Measurements from ENCODE around the gene B3GLCT.

GRCh38 chr13:30142792-30143302 is 164.5 kb downstream of the KATNAL1 start:
- RRBS = no CpG with 5 or more reads among the region's 11 CpGs

DNA sequence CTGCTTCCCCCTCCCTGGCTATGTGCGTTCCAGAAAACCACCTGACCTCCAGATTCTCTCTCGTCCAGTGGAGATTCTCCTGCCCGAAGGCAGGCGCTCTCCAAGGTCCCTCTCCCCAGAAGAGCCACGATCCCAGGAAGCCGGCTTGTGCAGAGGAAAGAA is 153.2 kb downstream of the KATNAL1 start:
- RRBS = no CpG with 5 or more reads among the region's 6 CpGs

DNA sequence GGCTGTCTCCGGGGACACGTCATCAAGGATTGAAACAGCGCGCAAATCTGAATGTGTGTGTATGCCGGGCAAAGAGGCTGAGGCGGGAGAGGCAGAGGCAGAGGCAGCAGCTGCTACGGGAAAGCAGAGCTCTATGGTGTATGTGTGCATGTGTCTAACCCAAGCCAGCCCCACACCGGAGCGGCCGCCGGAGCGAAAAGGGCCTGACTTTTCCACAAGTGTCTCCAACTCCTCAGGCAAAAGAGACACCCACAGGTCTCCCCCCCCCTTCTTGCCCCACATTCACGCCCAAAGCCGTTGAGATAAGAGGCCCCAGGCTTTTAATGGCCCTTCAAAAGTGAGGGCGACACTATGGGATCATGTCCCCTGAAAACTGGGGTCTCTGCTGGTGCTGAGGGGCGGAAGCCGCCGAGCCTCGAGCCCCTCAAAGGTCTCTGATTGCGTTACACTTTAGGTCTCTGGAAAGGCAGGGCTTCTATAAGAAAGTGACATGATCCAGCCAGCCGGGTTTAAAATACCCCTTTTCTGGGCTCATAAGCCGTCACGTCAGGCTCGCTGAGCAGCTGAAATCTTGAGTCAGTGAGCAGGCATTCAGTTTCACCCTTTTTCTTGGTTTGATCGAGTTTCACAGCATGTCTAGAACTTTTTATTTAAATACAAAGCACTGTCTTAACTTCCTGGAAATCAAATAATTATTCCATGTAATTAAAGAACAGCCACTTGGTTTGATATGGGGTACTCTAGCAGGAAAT is 478 bp upstream of the HMGB1 start:
- RRBS = no CpG with 5 or more reads among the region's 25 CpGs

DNA sequence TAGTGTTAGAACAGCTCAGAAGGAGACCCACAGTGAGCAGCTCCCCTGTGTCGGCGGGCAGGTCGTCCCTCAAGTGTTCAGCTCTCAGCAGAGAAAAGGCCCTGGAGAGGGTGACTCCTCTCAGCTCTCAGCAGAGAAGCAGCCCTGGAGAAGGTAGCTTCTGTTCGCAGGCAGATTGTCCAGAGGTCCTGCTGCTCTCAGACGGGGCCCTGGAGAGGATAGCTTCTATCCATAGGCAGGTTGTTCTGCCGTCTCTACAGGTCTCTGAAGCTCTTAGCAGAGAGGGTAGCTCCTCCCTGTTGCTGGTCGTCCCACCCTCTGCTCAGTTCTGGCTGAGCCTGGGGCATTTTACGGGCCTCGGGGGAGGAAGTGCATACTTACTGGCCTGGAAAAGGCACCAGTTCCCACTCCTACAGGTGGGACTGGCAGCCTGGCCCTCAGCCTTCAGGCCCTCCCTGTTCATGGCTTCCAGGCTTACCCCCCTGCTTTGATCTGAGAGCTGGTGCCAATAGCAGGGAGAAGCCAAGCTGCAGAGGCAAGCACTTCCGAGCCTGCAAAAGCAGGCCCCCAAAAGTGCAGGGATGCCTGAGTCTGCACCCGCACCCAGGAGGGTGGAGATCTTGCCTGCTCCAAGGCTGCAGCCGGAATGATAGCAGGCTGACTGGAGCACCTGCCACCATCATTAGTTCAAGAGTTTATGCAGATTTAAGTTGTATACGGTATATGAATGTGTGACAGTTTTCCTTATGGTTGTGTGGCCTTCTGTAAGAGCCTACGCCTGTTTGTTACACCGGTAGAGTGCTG is 42.3 kb downstream of the USPL1 start:
- RRBS = no CpG with 5 or more reads among the region's 15 CpGs

DNA sequence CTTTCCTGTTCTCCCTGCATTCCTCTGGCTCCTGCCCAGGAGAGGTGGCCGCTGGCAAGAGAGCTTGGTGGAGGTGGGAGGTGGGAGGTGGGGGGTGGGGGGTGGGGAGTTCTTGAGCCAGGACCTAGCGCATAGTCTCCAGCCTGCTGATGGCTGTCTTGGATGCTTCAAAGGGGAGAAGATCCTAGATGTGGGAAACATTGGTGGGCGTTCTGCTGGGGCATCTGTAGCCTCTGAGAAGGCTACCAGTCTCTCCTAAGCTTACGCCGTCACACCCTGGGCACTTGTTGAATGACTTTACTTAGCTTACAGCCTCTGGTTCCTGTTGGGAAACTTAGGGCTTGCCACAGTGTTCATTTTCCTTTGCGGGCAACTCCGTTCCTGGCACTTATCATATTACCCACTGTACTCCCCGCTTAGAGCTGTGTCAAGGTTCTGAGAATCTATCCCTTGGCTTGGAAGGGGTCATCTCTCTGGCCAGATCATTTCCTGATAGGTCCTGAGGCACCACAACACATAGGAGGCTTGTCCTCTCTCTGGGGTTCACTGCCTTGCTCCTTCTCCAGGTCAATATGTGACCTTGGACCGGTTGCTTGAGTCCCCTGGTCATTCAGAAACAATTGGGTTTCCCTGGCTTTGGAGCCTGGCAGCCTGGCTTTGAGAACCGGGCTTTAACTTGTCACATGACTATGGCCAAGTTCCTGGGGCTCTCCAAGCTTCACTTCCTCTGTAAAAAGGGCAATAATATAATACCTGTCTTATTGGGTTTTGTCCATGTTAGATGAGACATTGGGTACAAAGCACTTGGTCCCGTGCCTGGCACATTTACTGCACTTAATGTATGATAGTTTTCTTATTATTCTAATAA is 20.6 kb upstream of the ALOX5AP start:
- RRBS = 70% methylated on average over 2 of the region's 11 CpGs

GRCh38 chr13:30832135-30833438 is 73.5 kb upstream of the MEDAG start:
- RRBS = 35% methylated on average over 3 of the region's 25 CpGs

DNA sequence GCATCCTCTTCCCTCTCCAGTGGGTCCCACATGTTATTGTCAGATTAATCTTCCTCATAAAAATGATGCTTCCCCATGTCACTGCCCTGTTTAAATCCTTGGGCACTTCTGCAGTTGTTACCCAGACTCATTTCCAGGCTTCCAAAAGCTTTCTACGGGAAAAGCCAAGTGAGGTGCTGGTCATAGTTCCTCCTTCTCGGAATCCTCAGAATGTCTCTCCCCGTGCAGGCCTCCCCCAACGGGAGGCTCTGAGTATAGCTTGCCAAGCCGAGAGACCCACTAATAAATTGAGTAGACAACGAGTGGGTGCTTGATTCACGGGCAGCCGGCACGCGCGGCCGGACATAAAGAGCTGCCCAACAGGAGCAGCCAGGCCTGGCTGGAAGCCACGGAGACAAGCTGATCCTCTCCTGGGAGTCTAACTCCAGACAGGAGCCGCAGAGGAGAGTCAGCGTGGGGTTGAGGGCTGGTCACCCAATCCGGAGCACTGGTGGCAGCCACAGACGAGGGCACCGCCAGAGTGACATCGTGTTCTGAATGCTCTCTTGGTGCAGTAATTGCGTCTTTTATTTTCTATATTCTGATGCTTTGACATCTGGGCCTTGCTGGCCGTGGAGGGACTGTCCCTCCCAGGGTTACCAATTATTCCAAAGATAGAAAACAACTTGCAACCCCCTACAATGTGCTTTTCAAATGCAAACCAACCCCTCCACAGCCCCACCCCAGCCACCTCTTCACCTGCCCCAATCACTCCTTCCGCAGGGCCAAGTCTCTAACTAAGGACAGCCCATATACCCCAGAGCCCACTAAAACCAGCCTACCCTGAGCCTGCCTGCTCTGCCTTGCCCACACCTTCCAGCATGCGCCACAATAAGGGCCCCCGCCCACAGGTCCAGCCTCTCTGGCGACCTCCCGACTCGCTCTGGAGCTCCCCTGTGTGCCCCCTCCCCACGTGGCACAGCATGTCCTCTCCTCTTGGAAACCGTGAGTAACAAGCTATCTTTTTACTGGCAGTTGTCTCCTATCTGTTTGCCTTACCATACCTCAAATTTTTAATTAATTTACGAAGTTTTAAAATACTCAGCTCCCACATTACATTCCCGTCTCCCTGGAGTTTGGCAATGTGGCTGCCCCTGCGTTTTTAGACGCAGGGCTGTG is 43.1 kb upstream of the MEDAG start:
- RRBS = no CpG with 5 or more reads among the region's 33 CpGs

DNA sequence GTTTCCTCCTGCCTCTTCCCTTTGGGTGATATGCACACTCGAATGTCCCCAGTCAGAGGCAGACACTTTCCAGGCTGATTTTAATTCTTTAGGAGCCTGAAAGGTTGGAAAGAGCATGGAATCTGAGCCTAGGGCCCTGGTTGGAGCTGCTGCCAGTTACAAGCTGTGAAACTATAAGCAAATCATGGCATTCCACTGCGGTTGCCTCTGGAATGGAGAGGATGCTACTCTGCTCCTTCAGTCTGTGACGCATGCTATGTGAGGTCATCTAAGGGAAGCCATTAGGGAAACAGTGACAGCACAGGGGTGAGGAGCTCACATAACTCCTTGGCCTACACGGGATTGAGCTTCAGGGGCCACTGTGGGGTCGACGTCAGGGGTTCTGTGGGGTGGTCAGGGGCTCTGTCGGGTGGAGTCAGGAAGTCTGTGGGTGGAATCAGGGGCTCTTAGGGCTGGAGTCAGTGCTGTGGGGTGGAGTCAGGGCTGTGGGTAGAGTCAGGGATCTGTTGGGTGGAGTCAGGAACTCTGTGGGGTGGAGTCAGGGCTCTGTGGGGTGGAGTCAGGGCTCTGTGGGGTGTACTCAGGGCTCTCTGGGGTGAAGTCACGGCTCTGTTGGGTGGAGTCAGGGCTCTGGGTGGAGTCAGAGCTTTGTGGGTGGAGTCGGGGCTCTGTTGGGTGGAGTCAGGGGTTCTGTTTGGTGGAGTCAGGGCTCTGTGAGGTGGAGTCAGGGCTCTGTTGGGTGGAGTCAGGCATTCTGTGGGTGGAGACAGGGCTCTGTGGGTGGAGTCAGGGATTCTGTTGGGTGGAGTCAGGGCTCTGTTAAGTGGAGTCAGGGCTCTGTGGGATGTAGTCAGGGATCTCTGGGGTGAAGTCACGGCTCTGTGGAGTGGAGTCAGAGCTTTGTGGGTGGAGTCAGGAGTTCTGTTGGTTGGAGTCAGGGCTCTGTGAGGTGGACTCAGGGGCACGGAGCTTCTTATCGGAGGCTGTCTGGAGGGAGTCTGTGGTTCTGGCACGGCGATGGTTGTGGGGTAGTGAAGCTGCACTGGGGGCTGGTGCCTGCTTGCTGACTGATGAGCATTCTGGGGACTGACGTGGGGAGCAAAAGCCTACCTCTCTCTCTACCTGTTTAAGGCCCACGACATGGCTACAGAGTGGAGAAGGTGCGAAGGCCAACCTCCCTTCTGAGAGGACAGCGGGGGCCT is 35.7 kb upstream of the MEDAG start:
- RRBS = no CpG with 5 or more reads among the region's 18 CpGs

- RRBS = 2% methylated on average over 8 of the region's 84 CpGs
Observed at GRCh38 chr13:31199489-31200284, at the start of gene B3GLCT. Gene B3GLCT (plus strand): TSS chr13:31199975.

- RRBS = no CpG with 5 or more reads among the region's 6 CpGs
Observed at GRCh38 chr13:31286590-31287471, 87.1 kb downstream of the B3GLCT start.

DNA sequence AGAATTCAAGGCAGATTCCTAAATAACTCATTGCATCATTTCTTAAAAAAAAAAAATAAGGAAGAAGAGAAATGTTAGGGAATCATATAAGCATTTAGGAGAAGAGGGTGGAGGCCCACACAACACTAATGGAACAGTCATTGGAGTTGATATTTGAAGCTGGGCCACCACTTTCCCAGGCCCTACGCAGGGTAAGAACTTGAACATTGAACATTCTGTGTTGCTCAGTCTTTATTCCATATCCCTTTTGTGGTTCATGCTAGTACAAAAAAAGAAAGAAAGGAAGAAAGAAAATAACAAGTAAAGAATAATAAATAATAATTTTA is 127.6 kb downstream of the FRY start:
- RRBS = no CpG with 5 or more reads among the region's 1 CpG

DNA sequence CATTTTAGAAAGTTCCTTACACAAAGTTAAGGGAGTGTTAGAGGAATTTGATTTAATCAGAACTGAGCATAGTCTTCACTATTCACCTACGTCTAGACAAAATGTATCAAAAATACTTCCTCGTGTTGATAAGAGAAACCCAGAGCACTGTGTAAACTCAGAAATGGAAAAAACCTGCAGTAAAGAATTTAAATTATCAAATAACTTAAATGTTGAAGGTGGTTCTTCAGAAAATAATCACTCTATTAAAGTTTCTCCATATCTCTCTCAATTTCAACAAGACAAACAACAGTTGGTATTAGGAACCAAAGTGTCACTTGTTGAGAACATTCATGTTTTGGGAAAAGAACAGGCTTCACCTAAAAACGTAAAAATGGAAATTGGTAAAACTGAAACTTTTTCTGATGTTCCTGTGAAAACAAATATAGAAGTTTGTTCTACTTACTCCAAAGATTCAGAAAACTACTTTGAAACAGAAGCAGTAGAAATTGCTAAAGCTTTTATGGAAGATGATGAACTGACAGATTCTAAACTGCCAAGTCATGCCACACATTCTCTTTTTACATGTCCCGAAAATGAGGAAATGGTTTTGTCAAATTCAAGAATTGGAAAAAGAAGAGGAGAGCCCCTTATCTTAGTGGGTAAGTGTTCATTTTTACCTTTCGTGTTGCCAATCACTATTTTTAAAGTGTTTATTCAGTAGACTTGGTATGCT is 25.4 kb downstream of the BRCA2 start:
- RRBS = no CpG with 5 or more reads among the region's 5 CpGs

DNA sequence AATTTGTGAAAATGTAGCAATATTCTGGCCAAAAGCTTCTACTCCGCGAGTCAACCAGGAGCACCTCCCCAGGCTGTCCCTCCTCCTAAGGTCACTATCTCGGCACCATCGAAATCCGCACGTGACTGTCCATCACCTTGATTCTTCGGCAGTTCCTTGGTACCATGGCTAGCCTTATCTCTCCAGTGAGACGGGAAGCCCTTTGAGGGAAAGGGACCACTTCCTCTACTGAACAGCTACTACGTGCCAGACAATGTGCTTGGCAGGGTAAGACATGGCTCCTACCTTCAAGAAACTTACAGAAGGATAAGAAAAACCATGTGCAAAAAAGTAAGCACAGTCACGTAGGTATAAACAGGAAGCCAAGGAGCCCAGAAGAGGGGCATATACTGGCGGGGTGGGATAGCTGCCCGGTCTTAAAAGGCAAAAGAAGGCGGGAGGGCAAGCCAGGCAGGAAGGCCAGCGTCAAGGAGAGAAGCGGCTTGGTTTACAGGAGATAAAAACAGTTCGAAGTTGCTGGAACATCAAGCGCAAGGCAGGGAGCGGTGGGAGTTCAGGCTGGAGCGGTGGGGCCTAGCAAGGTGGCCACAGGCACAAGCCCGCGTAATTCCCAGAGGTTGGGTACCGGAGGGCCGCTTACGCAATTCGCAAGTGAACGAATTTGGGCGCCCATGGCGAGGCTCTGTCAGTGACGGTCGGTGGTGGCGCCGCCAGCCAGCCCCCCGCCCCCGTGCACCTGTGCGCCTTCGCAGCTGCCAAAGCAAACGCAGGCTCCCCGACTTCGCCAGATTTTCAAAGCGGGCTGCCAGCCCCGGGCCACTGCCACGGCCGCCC is 1.2 kb downstream of the N4BP2L1 start:
- RRBS = no CpG with 5 or more reads among the region's 43 CpGs

- RRBS = 1% methylated on average over 29 of the region's 45 CpGs
Observed at GRCh38 chr13:32427347-32427737, 588 bp downstream of the N4BP2L1 start.

GRCh38 chr13:32530476-32531182 is 8.0 kb downstream of the N4BP2L2 start:
- RRBS = no CpG with 5 or more reads among the region's 1 CpG

DNA sequence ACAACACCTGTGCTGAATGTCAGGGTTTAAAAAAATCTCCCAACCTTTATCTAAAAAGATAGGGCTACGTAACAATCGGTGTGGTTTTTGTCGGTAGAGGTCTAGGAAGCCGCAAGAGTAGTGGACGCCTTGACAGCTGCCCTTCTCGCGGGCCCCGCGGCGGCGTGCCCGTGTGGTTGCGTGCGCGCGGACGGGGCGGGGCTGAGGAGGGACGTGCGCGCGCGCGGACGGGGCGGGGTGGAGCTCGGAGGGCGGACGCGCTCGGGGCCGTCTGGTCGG is 232 bp upstream of the PDS5B start:
- RRBS = no CpG with 5 or more reads among the region's 33 CpGs

DNA sequence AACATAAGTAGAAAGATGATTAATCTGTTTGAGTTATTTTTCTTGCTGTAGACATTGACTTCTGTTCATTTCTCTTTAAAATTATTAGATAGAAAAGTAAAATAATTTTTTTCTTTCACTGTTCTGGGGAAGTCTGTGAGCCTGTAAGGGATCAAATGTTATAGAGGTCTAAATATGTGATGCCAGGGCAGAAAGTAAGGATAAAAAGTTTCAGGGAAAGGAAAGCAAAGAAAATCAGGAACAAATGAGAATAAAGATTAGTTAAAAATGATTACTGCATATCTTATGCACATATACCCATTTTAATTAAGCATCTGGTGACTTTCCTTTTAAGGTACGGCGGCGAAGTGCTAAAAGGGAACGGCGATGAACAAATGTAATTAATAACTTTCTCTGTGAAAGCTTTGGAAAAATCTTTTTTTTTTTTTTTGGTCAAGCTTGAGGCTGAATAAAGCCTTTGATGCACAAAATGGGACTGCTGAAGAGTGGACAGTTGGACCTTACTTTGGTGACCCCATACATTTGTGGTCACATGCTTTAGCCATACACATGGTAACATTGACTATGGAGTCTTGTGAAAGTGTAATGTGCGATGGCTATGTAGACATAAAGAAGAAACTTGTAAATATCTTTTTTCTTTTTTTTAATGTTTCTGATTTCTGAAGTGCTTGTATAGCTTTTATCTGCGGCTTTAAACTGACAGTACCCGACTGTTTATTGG is 188.6 kb downstream of the PDS5B start:
- RRBS = no CpG with 5 or more reads among the region's 8 CpGs

- RRBS = no CpG with 5 or more reads among the region's 3 CpGs
Observed at GRCh38 chr13:32789954-32790407, 203.7 kb downstream of the PDS5B start.

DNA sequence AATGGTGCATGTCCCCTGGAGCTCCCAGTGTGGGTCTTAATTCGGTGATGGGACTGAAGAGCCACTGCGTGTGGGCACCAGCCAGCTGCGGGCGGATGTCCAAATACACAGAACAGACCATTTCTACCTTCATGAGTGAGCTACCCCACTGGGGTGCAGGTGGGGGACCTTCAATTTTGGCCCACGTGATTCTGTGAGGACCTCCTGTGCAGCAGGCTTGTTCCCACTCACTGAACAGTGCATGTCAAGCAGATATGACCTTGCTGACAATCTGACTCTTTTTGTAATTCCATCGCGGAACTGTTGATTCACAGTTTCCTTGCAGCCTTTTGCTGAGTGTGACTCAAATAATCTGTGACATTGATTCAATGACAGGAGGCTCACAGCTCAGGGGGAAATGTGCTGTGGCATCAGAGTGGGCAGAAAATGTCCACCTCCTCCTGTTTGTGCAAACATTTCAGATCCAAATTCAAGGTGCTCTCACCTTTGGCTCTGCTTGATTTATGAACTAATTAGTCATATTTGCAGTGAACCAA is 170.2 kb upstream of the KL start:
- RRBS = no CpG with 5 or more reads among the region's 7 CpGs